Trachea (tissue), 1 donor: ENCODE measurements around a stretch of chr14.

DNA sequence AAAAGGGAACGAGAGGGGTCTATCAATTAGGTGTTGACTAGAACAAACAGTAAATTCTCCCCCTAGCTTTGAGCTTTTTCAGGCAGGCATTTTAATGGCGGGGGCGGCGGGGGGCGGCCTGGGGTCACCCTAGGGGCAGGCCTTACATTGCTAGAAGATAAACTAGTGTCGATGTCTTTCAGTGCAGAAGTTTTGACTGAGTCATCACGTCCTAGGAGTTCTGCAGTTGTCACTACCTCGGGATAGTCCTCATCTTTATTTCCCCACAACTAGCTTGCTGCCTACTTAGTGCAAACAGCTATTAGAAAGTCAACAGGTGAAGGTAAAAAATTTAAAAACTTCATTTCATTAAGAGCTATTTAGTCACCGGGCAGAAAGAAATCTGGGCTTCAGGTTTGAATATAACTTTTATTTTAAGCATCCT lies 1.6 kb downstream of the ATP6V1D start:
- PRO-cap: no peak

- PRO-cap: no peak
Observed at GRCh38 chr14:67392413-67392977, 19.5 kb downstream of the PLEK2 start.

- PRO-cap: no peak
Observed at GRCh38 chr14:67533810-67534167, 699 bp downstream of the PLEKHH1 start.

DNA sequence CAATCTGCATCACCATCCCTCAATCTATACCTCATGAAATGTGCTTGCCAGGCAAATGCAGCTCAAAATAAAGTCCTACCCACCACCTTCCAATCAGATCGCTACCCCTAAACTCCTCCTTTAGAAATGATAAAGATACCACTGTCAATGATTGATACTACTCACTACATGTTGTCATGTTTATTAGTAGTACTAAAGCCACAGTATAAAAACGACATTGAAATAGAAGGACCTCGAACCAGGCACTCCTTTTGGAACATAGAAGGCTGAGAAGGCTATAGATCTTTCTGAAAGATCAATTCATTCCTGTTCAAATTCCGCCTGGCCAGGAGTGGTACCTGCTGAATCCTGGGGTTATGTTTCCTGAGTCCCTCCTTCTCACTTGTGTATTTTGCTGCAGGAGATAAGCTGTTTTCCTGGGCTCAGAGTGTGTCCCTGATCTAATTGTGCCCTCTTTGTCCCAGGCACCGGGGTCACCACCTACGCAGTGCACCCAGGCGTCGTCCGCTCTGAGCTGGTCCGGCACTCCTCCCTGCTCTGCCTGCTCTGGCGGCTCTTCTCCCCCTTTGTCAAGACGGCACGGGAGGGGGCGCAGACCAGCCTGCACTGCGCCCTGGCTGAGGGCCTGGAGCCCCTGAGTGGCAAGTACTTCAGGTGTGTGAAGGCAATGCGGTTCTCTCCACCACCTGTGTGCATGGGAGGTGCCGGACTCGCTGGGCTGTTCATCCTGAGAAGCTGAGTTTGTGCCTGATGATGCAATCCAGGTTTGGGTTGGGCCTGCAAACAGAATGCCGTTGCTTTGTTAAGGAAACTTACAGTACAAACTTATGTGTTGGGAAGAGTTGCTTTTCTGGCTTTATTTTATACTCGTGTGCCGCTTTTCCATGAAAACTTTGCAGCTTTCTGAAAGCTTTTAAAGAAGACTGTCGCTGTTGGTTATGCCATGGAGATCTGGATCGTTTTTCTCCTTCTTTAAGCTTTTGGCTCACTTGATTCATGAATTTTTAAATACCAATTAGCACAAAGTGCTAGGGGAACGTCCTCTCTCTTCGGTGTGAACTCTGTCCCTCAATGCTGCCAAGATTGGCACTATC lies 27.4 kb downstream of the RDH12 start:
- PRO-cap: no peak

- PRO-cap: no peak
Observed at GRCh38 chr14:67820449-67821268, 1.1 kb downstream of the RAD51B start.

DNA sequence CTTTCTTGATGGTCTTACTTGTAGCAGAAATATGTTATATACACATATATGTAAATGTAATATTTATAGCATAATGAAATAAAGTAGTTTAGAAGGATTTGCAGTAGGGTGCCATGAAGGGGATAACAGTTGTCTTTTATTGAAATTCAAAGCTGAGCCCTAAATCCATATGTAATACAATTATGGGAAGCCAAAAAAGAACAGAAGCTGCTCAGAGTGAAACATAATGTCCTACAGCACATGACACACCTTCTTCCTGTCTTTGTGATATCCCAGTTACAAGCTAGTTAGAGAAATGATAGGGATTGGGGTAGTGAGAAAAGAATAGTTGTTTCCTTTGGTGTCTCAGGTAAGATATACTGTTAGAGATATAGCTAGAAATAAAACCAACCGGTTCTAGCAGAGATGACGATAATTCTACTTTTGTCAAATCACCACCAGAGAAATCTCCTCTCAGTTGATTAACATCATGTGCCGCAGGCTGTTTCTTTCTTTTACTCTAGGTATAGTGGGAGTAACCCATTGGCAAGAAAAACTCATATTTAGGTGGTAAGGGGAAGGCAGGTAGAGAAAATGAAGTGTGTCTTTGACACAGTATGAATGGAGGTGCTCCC lies 117.6 kb downstream of the RAD51B start:
- PRO-cap: no peak

GRCh38 chr14:67941807-67942821 lies 122.5 kb downstream of the RAD51B start:
- PRO-cap: no peak

DNA sequence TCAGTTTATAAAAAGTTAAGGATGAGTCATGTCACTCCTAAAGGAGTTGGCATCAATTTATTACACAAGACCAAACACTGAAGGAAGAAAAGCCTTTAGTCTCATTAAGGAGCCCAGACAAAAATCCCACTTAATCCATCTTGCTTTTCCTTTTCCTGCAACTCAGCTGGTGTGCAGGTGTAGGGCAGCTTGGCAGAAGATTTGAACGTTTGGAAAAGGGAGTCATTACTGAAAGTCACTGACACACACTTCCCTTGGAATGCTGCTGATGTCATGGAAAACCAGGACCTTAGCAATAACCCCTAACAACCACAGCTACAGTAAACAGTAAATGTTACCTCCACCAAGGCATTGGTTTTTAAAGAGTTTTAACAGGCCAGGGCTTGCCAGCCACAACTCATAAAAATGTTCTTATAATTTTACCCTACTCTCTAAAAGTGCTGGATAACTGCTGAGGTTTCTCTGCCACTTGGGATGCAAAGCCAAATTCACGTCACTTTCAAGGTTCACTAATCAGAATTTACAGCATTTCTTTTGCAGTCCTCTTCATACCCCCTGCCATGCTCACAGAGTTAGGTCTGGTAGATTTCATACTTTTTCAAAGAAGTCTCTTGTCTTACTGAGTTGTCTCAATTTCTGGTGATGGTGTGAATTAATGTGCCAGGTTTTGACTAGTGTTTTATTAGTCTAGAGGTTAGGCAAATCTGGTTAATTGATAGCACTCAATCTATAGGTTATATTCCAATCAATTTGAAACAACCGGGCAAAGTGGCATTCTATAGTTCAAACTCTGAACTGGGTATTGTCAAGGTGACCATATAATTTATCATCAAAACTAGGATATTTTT lies 320.8 kb downstream of the RAD51B start:
- PRO-cap: unidirectional peak, minus-strand start at position 203 of the sequence; unidirectional peak, plus-strand start at position 361 of the sequence

GRCh38 chr14:68147313-68147658 lies 327.7 kb downstream of the RAD51B start:
- PRO-cap: no peak

- PRO-cap: no peak
Observed at GRCh38 chr14:68168850-68169516, 349.4 kb downstream of the RAD51B start.

DNA sequence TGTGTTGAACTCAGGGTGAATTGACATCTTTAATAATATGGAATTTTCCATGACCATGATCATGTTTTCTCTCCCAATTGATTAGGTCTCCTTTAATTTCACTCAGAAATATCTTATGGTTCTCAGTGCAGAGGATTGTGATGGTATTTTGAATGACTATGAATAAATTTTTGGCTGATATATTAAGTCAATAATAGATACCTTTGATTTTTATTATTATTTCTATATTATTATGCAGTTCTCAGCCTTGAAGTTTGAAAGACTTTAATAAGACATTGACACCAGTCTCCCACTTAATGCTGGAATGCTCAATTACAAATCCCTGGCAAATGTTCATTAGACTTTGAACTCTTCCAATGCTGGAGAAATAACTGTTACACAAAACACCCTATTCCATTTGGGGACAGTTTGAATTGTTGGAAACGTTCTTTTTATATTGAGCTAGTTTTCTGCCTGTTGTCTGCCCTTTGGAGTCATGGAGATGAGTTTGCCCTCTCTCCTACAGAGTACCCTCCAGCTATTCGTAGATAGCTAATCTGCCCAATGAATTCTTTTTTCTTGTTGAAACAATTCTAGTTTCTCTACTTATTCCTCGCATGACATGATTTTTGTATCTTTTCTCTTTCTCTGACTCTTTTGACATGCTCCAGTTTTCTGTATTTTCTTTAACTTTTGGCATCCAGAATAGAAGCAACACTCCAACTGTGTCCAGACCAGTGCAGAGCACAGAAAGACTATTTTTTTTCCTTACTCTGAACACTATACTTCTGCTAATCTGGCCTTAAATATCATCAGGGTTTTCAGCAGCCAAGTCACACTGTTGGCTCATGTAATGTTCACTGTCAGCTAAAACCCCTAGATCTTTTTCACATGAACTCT lies 379.2 kb downstream of the RAD51B start:
- PRO-cap: no peak

GRCh38 chr14:68253977-68254335 lies 434.4 kb downstream of the RAD51B start:
- PRO-cap: no peak

DNA sequence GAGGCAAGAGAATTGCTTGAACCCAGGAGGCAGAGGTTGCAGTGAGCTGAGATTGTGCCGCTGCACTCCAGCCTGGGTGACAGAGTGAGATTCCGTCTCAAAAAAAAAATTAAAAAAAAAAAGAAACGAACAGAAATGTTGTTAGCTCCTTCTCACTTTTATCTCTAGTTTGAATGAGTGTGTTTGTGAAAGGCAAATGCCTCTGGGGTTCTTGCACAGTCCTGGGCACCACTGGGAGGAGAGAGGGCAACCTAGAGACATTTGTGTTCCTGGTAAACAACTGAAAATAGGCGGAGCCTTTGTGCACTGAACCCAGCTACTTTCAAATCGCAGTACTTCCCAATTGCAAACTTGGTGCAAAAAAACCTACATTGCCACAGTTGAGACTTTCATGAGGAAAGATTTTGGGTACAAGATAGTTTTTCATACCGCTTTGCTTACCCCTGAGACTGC lies 430.1 kb downstream of the ZFP36L1 start:
- PRO-cap: no peak

DNA sequence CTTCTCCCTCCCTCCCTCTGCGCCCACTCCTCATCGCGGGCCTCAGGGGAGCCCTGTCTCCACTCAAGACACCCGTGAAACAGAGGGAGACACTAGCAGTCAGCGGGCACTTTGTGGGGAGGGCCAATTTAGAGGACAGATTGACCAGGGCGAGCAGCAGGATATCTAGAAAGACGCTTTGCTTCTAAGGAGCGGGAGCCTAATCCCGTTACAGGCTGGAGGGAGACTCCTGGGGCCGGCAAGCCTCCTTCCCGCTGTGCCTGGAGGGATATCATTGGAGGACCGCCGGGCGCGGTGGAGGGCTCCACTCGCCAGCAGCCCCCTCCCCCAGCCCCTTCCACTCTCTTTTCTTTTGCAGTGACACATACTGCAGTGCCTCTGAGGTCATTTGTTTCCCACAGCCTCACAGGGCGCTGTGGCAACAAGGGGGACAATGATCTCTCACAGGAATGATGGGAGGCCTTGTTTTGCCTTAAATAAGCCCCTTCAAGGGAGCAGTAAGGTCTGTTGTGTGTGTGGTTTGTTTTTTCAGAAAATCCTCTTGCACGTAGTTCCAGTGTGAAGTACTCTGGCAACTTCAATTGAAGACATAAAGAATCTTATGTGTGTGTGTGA lies 428.6 kb downstream of the ZFP36L1 start:
- PRO-cap: no peak

DNA sequence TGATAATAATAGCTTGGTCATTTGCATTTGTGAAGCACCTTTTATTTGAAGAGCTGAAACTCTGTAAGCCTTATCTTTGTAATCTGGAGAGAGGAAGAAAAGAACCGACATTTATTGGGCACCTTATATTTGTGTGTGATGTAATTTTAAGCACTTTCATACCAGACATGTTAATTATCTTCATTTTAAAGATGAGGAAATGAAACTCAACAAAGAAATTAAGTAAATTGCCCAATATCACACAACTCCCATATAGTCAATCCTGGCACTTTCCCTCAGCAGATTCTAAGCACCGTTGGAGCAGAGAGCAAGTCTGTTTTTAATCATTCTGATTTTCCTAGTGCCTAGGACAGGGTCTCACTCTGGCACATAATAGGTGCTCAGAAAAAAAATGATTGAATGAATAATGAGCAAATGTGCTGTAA lies 419.0 kb downstream of the ZFP36L1 start:
- PRO-cap: no peak

GRCh38 chr14:68450007-68450361 lies 342.9 kb downstream of the ZFP36L1 start:
- PRO-cap: no peak

DNA sequence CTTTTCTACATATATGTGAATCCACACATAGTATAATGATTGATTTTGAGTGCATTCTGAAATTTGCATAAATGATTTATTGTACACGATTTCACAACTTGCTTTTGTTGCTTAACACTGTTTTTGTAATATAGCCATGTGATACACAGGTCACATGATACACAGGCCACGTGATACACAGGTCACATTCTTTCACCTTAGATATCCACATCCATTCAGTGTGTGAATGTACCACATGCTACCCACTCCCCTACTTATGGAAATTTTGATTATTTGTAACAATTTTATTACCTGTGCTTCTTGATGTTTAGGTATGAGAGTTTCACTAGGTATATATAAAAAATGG lies 319.0 kb downstream of the ZFP36L1 start:
- PRO-cap: no peak

GRCh38 chr14:68486071-68486727 lies 306.7 kb downstream of the ZFP36L1 start:
- PRO-cap: no peak

GRCh38 chr14:68501701-68502267 lies 291.1 kb downstream of the ZFP36L1 start:
- PRO-cap: no peak

DNA sequence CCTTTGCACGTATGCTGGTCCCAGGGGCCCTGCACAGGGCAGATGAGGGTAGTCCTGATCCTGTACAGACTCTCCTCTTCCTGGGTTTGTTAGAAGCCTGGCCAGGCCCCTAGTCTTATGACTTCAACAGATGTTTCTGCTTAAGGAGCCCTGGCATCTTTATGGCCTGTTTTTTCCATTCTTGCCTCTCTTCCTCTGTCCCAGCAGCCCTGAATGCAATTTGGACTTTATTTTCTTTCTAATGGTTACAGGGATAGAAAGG lies 203.4 kb downstream of the ZFP36L1 start:
- PRO-cap: no peak